Progenitor cell of endocrine pancreas (in vitro differentiated cells): ENCODE measurements around the gene CD19.

GRCh38 chr16:28931701-28932224 is at the start of gene CD19:
CD19 (plus strand) TSS chr16:28931971.
- PRO-cap = no peak

DNA sequence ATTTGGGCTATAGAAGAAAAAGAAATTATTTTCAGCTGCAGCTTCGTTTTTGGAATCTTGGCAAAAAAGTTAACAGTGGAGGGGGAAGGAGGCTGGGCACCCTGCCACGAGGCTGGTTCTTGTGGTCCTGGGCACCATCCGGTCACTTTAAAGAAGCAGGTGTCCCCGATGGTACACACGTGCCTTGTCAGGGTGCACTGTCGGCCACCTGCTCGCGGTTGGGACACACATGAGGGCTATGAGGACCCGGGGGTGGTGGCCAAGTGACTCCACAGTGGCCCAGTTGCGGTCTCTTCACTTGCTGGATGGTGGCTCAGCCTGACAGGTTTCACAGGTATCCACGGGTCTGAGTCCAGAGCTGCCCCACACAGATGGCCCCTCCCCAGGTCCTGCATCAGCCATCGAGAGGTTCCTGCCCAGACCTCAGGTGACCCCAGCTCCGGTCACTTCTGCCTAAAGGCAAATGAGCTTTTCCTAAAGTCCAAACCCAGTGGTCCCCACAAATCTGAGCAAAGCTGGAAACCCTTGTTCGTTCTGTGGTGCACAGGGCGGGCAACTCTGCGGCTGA is 143.9 kb downstream of the LAT start:
- PRO-cap = no peak

- PRO-cap = no peak
Measured at GRCh38 chr16:29129506-29129894, 144.6 kb downstream of the LAT start.

- PRO-cap = no peak
Measured at GRCh38 chr16:29153715-29154591, 169.1 kb downstream of the LAT start.

DNA sequence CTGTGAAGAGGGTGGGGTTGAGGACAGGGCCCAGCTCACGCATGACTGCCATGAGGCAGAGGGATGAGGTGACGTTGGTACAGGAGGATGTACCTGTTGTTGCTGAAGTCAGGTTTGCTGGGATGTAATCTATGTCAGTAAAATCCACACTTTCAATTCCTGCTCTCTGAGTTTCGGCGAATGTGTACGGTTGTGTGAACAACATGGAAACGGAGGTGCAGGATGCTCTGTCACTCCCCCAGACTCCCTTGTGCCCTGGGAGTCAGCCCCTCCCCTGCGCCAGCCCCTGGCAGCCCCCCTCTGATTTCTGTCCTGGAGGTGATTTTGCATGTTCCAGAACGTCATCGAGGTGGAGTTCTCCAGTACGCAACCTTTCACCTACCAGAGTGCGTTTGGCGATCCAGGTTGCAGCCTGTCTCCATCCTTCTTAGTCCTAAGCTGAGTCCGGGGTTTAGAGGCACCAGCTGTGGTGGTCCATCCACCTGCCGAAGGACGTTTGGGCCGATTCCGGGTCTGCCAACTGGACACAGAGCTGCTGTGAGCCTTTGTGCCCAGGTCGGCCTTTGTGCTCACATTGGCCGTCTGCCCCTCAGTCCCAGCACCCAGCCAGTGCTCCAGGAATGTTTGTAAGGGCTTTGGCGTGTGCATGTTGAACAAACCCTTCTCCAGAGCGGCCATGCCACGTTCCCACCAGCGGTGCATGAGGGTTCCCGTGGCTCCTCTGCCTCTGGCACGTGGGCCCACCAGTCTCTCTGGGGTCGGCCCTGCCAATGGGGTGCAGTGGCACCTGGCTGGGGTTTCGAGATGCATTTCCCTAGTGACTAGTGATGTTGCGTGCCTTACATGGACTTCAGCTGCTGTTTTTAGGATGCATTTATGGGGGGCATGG is 203.1 kb downstream of the NPIPB11 start:
- PRO-cap = no peak

- PRO-cap = no peak
Measured at GRCh38 chr16:29260616-29261088, 145.9 kb downstream of the NPIPB11 start.

- PRO-cap = no peak
Measured at GRCh38 chr16:29261426-29262328, 144.8 kb downstream of the NPIPB11 start.

GRCh38 chr16:29284938-29285852 is 121.3 kb downstream of the NPIPB11 start:
- PRO-cap = unidirectional peak, plus-strand start at chr16:29285126; bidirectional peak, plus-strand start at chr16:29285500, minus-strand start at chr16:29285417

DNA sequence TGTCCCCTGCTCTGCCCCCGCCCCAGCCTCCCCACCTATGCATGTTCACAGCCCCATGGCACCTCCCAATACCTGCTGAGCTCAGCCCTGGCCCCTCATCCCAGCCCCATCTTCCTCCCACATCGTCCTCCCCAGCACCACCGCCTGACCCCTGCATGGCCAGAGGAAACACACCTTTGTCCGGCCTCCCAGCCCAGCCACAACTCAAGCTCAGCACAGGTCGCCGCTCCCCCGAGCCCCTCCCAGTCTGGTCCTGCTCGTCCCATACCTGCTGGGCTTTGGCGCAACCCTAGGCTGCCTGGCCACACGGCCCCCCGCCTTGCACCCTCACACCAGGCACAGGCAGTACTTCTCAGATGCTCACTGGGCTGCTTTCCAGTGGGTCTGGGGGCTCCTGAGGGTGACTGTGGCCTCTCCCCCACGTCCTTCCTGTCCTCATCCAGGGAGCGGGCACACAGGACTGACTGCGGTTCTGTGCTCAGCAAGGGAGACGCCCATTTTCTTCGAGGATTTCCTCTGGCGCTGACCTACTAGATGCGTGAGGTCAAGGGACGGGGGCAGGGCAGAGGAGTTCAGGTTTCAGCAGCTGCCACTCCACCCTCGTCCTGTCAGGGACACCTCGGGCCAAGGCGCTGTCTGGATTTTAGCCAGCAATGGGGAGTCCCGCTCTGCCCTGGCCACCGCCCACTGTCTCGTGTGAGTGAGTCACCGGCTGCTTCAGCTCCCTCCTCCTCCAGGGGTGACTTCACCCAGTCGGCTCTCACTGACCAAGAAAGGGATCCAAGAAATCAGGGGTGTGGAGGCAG is 115.9 kb downstream of the NPIPB11 start:
- PRO-cap = bidirectional peak, plus-strand start at position 748 of the sequence, minus-strand start at position 694 of the sequence

- PRO-cap = no peak
Measured at GRCh38 chr16:29300220-29300695, 106.3 kb downstream of the NPIPB11 start.

GRCh38 chr16:29318801-29319052 is 87.8 kb downstream of the NPIPB11 start:
- PRO-cap = no peak

DNA sequence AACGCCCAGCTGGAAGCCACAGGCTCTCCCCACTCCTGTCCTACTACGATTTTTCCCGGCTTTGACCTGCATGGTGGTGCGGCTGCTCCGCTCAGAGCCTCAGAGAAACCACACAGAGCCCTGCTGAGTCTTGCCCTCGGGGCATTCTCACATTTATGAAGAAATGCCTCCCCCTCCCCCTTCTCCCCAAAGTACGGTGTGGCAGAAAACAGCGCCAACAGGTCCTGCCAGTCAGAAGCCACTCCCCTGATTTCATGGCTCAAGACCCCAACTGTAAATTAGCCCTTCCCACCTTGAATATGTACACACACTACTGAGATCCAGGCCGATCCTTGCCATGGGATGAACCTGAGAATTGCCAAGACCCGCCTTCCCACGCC is 51.5 kb upstream of the SPN start:
- PRO-cap = no peak

DNA sequence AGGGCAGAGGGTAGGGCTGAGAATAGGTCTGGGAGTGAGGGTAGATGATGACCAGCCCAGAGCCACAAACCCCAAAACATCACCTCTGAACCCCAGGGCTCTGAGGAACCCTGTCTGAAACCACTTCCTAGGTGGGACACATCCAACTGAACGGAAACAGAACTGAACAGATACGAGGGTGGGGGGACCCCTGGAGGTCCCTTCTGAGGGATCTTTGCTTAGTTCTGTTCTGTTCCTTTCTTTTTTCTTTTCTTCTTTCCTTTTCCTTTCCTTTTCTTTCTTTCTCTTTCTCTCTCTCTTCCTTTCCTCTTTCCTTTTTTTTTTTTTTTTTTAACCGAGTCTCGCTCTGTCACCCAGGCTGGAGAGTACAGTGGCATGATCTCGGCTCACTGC is 22.0 kb upstream of the SPN start:
- PRO-cap = no peak

DNA sequence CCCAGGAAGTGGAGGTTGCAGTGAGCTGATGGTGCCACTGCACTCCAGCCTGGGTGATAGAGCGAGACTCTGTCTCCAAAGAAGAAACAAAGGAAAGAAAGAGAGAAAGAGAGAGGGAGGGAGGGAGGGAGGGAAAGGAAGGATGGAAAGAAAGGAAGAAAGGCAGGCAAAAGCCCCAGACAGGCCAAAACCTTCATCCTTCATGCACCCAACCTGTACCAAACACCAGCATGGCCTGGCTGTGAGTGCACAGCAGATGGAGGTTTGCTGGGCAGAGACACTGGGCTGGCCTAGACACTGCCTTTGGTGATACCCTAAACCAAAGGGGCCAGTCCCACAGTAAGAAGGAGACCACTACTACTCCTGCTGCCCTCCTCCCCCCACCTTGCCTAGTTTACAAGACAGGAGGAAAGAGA is 18.9 kb downstream of the QPRT start:
- PRO-cap = no peak

DNA sequence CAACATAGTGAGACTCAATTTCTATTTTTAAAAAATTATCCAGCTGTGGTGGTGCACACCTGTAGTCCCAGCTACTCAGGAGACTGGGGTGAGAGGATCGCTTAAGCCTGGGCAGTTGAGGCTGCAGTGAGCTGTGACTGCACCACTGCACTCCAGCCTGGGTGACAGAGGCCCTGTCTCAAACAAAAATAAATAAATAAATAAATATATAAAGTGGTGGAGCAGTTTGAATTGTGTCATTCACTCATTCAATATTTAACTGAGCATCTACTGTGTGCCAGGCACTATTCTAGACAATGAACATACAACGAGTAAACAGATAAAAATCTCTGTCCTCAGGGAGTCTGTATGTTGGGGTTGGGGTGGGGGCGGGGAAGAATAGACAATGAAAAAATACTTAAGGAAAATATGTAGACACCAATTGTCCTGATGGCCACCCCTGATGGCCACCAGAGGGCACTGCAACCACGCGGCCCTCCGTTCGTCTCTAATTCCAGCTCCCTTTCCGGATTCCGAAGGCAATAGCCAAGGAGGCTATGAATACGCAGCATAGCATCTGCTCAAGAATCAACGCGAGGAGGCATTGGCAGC is 21.3 kb downstream of the QPRT start:
- PRO-cap = no peak

DNA sequence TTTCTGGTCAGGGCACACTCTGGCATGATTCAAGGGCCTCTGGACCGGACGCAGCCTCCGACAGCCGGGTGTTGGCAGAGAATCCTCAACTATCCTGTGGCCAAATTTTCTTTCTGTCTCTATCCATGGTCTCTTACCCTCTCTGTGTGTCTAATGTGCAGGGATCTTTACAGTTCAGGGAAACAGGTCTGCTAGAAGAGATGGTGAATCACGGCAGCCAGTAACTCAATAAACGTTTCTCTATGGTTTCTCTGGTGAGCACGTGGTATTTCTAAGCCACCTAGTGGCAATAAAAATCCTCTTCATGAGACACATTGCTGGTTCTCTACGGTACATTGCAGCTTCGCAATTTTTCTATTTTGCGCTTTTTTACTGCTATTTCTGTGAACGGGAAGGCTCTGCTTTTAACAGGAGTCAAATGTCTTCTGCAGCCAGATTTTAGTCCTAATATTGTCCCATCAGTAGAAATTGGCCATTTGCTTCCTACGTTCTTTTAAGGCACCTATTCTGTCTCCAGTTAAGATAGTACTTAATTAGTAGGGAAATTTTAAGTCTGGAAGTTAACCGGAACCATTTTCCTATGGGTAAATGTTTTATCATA is 31.4 kb downstream of the QPRT start:
- PRO-cap = bidirectional peak, plus-strand start at position 309 of the sequence, minus-strand start at position 230 of the sequence

- PRO-cap = no peak
Measured at GRCh38 chr16:29738456-29739094, 7.2 kb downstream of the C16orf54 start.

DNA sequence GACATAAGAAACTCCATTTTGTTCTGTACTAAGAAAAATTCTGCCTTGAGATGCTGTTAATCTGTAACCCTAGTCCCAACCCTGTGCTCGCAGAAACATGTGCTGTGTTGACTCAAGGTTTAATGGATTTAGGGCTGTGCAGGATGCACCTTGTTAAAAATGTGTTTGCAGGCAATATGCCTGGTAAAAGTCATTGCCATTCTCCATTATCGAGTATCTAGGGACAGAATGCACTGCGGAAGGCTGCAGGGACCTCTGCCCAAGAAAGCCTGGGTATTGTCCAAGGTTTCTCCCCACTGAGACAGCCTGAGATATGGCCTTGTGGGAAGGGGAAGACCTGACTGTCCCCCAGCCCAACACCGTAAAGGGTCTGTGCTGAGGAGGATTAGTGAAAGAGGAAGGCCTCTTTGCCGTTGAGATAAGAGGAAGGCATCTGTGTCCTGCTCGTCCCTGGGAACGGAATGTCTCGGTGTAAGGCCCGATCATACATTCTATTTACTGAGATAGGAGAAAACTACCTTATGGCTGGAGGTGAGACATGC is 5.4 kb downstream of the C16orf54 start:
- PRO-cap = no peak

- PRO-cap = no peak
Measured at GRCh38 chr16:29819170-29820017, 868 bp upstream of the MVP start.

DNA sequence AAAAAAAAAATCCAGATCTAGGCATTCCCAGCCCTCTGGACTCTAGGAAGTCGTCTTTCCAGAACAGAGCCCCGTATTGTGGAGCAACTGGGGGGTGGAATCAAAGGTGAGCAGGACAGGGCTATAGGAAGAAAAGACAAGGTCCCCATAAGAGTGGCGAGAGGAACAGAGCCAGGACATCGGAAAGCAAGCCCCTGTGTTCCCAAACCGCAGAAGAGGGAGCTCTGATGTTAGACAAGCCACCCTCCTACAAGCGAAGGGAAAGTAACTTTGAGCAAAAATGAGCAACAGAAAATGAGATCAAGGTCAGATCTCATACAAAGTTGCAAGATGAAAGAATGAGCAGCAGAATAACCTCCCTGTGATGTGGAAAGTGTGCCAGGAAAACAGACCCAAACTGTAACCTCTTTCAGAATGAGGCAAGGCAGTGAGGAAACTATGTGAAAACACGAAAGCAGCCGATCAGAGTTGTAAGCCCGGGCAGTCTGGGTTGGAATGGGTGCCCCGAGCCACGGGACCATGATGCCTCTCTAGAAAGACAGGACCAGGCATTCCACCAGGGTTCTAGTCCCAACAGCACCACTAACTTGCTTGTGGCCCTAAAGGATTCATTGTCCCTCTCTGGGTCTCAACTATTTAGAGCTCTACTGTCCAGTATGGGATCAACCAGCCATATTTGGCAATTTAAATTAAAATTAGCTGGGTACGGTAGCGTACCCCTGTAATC is 6.8 kb downstream of the MVP start:
- PRO-cap = no peak